Cytotoxic T cell (primary cell): ENCODE data around the genes VSTM2A and LANCL2.

DNA sequence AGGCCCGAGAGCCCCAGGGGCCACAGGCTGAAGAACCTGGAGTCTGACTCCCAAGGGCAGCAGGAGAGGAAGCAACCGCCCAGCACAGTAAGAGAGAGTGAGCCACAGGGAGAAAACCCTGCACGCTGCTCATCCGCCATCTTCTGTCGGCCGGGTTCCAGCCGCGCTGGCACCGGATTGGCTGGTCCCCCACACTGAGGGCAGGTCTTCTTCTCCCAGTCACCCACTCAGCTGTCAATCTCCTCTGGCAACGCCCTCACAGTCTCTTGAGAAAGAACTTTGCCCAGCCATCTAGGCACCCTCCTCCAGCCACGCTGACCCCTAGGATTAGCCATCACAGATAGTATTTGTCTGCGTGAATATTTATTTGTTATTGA lies 730.4 kb upstream of the VSTM2A start:
- PRO-cap, 2 experiments = no peak in any of the 2 experiments

- PRO-cap, 2 experiments = no peak in any of the 2 experiments
Measured at GRCh38 chr7:54541788-54542944, at the start of gene VSTM2A. Gene VSTM2A (plus strand): TSS chr7:54542375.

DNA sequence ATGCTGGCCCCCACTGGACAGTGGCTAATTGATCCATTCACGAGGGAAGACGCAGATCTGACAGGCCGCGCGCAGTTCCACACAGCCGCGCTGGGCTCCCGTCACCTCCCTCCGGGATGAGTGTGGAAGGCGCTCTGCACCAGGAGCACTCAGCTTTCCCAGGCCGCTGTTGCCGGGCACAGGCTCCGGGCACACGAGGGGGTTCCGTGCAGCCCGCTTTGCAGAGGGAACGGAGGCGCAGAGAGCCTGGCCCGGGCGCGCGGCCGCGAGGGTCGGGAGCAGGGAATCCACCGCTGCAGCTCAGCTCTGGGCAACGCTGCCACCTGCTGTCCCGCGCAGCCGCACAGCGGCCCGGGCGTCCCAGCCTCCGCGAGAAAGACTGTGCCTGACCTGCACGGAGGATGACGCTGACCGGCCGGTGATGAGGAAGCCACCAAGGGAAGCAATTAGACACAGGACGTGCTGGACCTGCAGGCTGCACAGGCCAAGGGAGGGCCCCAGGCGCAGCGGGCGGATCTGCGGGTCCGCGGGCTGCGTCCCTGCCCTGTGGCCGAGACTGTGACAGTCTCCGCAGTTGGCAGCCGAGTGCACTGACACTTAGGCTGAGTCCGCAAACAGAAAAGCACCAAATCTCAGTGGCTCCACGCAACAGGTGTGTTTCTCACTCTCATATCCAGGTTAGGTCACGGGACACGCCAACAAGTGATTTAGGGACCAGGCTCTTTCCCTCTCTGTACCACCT lies 94.6 kb downstream of the SEC61G start:
- PRO-cap, 2 experiments = no peak in any of the 2 experiments

DNA sequence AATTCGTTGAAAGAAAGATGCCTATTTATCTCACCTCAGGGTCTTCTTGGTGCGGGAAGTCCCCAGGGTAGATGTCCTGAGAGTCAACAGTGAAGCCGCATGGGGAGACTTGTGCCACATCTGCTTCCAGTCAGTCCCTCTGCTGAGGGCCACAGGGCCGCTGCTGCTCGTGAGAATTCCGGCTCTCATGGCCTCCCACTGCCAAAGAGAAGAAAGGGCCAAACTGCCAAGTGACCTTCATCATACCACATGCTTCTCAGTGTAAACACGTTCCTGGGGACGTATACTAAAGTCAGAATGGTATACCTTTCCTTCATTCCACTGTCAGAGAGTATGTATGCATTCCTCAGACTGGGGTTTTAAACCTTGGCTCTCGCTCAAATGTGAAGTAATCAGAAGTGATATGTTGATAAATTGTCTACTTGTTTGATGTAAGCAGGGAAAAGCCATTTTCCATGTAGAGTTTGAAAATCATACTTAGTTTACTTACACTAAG lies 52.8 kb upstream of the SEC61G start:
- PRO-cap, 2 experiments = no peak in any of the 2 experiments

DNA sequence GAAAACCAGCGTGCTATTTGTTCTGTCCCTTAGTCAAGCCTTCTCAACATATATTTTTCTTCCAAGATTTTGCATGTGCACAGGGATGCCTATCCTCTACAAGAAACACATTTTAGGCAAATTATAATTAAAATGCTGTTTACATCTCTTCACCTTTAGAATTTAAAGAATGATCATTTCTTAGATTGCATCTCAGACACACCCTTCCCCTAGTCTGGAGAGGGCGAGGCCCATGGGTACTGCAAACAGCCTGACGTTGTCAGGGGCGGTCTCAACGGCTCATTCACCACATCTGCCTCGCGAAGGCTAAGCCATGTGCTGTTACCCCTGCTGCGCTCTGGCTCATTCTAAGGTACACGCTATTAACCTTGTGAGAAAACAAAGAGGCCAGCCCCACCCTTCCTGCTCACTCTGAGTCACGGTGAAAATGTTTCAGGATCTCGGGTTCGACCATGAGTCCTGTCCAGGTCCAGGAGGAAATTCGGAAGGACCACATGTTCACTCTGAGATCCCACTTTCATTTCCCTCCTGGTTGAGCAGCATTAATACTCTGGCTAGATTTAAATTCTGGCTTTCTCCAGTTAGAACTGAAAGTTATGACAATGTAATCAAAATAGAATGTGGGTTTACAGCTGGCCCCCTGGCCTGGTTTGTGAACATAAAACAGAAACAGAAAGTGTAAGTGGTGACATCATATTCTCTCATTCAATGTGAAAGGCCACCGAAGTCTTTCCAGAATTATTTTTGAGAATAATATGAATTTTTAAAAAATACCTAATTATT lies 55.2 kb downstream of the EGFR start:
- PRO-cap, 2 experiments = peak in 2 of 2 experiments; most common plus-strand start position 421 of the sequence (in 2); most common minus-strand start position 349 of the sequence (in 2)

DNA sequence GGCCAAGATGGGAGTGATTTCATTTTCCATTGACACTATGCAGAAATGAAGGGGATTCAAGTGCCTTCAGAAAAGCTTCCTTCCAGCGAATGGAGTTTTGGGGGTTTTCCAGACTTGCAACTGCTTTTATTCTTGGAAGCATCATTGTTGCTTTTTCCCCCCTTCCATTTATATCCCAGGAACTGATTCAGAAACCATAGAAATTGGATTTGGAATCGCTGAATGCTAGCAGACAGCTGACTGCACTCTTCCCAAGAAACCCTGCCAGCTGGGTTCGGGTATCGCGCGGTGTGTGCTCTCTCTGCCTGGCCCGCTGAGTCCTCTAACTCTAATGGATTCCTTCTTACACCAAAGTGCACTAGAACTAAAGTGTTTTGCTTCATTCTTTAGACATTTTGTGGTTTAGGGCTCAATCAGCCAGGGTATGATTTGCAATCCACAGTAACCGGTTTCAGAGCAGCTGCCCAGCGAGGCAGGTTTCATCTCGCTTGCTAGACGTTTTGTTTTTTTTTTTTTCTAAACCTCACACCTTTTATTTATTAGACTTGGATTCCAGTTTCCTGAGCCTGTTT lies 92.1 kb downstream of the EGFR start:
- PRO-cap, 2 experiments = no peak in any of the 2 experiments

- PRO-cap, 2 experiments = no peak in any of the 2 experiments
Measured at GRCh38 chr7:55192392-55193228, 172.5 kb upstream of the LANCL2 start.

- PRO-cap, 2 experiments = peak in 2 of 2 experiments; most common plus-strand start chr7:55365704 (in 2); most common minus-strand start chr7:55365696 (in 2)
Measured at GRCh38 chr7:55365093-55366156, at the start of gene LANCL2. Gene LANCL2 (plus strand): TSS chr7:55365337.

DNA sequence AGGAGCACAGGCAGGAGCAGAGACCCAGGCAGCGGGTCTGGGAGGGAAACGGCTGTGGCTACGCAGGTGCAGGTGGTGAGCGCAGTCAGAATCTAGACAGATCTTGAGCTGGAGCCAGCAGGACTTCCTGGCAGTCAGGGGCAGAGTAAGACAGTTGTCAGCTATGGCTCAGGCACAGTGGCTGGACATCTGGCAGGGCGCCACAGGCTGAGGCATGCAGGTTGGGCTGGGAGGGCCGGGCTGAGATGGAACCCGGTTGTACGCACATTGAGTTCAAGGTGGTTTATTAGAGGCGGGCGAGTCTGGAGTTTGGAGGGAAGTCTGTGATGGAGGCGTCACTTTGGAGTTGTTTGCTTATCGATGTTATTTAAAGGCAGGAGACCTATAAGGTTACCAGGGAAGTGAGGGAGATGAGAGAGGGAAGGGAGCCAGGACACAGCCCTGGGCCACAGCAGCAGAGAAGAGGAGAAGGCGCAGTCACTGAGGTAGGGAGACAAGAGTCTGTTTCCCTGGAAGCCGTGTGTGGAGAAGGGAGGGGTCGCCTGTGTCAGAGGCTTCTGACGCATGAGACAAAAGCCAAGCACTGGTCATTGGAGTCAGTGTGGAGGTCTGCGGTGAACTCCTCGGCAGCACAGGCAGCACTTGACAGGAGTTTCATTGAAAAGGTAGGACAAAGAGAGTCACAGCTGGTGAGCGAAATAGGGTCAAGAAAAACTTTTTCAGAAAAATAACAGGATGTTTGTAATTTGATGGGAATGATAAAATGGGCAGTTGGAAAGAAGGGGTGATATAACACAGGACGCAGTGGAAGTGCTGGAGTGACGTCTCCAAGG lies 73.9 kb downstream of the LANCL2 start:
- PRO-cap, 2 experiments = no peak in any of the 2 experiments

DNA sequence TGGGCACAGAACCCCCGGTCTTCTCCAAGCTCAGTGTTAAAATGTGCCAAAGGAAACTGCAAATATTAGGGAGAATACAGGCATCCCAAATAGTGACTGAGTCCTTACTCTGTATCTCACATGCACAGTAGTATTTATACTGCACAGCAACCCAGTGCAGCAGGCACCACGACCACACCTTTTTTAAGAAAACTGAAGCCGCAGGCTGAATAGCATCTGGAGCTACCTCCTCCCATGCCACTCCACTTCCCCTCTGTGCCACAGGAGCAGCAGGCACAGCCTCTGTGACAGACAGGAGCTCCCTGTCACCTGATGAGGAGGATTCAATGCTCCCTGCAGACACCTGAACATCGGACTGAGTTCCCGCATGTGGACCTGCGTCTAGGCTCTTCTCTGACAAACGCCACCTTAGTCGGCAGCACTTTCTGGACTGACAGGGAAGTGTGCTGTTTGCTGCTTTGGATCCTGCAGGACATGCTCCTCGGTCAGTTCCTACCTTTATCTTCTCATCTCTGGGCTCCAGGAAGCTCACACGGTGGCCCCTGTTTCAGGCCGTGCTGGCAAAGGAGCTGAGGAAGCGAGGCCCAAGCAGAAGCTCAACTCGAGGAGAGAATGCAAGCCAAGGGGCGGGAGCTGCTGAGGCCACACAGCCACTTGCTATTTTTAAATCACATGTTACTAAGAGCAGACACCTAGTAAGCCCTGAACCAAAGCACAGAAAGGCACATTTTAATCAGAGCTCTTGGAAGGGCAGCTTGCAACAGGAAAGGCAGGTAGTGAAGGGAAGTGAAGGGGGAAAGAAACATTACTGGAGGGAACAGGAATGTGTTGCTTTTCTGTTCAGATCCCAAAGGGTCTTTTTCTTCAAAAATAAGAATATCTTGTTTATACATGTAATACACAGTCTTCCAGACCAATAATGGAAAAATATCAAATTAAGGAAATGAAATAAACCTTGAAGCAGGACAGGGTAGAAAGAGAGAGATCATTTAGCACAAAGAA lies 56.6 kb downstream of the VOPP1 start:
- PRO-cap, 2 experiments = no peak in any of the 2 experiments

GRCh38 chr7:55521758-55522460 lies 50.4 kb downstream of the VOPP1 start:
- PRO-cap, 2 experiments = no peak in any of the 2 experiments

GRCh38 chr7:56091474-56092216 lies 1.1 kb downstream of the PHKG1 start:
- PRO-cap, 2 experiments = no peak in any of the 2 experiments

DNA sequence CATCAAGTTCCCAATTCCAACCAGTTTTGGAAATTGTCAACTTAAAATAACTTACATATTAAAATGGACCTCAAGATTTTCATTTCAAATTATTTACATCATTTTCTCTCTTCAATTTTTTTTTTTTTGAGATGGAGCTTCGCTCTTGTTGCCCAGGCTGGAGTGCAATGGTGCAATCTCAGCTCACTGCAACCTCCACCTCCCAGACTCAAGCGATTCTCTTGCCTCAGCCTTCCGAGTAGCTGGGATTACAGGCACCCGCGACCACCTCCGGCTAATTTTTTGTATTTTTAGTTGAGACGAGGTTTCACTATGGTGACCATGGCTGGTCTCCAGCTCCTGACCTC lies 1.8 kb downstream of the CHCHD2 start:
- PRO-cap, 2 experiments = peak in 2 of 2 experiments; most common minus-strand start position 278 of the sequence (in 1)

DNA sequence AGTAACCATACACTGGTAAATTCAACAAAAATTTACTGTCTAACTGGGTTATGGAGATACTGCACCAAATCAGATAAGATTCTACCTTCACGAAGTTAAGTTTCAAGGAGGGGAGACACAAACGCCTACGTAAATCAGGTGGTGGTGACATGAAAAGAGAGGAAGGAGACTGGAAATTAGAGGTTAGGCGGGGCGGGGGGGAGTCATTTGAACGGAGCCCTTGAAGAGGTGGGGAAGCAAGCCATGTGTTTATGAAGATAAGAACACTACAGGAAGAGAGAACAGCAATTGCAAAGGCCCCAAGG lies 781 bp upstream of the CHCHD2 start:
- PRO-cap, 2 experiments = peak in 1 of 2 experiments; most common plus-strand start position 207 of the sequence (in 1); most common minus-strand start position 83 of the sequence (in 1)

GRCh38 chr7:56174561-56174919 lies 58.3 kb upstream of the NUPR2 start:
- PRO-cap, 2 experiments = no peak in any of the 2 experiments

DNA sequence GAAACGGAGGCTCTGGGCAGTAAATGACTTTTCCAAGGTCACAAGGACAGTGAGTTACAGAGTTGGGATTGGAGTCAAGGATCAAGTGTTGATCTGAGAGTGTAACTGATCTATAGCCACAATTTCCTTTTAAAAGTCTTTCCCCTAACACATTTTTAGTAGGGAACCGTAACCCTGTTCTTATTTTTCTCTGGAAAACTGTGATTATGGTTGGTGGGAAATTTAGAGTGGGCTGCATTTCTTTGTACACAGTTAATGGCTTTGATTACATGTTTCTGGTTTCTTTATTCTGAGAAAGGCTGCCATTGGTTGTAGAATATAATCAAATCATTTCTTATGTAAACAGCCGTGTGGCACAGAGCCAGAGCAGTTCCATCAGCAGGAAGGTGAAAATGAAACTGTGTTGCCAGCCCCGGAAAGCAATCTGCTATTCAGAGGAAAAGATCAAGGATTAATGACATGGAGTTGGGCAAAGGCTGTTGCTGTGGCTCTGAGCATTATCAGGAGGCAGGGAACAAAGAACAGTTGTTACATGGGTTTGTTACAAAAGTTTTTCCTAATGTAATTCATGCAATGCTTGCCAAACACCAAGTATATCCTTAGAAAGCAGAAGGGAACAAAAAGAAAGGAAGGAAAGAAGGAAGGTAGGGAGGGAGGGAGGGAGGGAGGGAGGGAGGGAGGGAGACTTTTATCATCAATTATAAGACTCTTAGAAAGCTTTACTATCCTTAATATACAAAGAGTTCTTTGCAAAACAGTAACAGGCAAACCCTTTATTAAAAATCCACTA lies 74.2 kb upstream of the ZNF716 start:
- PRO-cap, 2 experiments = no peak in any of the 2 experiments

- PRO-cap, 2 experiments = no peak in any of the 2 experiments
Measured at GRCh38 chr7:57403790-57404392, 46.1 kb upstream of the ZNF716 start.

- PRO-cap, 2 experiments = no peak in any of the 2 experiments
Measured at GRCh38 chr7:60991935-60992283, 3006.7 kb upstream of the ZNF722 start.

- PRO-cap, 2 experiments = no peak in any of the 2 experiments
Measured at GRCh38 chr7:62383309-62383663, 1615.4 kb upstream of the ZNF722 start.

- PRO-cap, 2 experiments = peak in 1 of 2 experiments; most common plus-strand start chr7:63789928 (in 1)
Measured at GRCh38 chr7:63789243-63790124, 209.2 kb upstream of the ZNF722 start.